HT1080 (cell line): ENCODE data around the genes TOMM40 and APOC4.

RAMPAGE:
- cytosol, long total RNA = no peak
- long total RNA = no peak
- nucleus, long total RNA = no peak
Measured at GRCh38 chr19:44891041-44891896, at the start of gene TOMM40. TSS of gene TOMM40 (plus strand) at chr19:44891254.

DNA sequence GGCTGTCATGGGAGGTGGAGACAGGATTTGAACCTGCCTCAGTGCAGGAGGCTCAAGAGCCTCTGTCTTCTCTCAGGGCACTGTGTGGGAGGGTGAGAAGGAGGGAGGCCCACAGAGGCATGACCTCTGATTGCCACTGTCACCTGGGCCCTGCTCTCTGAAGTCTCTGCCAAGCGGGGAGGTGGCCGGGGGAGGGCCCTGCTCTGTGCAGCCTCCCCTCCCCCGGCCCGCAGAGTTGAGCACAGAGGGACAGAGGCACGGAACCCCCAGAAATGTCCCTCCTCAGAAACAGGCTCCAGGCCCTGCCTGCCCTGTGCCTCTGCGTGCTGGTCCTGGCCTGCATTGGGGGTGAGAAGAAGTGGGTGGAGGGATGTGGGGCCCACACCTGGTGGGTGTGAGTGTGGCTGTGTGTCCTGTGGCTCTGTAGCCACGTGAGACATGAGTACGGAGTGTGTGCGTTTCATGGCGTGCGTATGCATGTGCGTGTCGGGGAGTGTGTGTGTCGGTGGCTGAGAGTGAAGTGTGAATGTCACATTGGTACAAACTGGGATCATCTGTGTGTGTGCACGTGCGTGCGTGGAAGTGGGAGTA is at the start of gene APOC4:
APOC4 (plus strand) TSS at position 232 of the 591 bp plus-strand sequence.
RAMPAGE:
- cytosol, long total RNA = no peak
- long total RNA = no peak
- nucleus, long total RNA = no peak

DNA sequence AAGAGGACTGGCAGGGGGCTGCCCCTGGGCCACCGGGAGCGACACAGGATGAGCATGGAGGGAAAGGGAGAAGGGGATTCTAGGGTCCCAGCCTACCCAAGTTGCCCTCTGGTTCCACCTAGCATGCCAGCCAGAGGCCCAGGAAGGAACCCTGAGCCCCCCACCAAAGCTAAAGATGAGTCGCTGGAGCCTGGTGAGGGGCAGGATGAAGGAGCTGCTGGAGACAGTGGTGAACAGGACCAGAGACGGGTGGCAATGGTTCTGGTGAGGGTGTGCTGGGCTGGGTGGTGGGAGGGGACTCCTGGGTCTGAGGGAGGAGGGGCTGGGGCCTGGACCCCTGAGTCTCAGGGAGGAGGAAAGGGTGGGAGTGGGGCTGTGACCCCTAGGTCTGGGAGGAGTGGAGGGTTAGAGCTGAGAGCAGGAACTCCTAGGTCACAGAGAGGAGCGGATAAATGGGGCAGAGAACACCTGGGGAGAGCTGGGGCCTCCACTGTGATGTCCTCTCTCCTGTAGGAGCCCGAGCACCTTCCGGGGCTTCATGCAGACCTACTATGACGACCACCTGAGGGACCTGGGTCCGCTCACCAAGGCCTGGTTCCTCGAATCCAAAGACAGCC is 1.1 kb upstream of the APOC2 start:
RAMPAGE:
- cytosol, long total RNA = no peak
- long total RNA = no peak
- nucleus, long total RNA = no peak

DNA sequence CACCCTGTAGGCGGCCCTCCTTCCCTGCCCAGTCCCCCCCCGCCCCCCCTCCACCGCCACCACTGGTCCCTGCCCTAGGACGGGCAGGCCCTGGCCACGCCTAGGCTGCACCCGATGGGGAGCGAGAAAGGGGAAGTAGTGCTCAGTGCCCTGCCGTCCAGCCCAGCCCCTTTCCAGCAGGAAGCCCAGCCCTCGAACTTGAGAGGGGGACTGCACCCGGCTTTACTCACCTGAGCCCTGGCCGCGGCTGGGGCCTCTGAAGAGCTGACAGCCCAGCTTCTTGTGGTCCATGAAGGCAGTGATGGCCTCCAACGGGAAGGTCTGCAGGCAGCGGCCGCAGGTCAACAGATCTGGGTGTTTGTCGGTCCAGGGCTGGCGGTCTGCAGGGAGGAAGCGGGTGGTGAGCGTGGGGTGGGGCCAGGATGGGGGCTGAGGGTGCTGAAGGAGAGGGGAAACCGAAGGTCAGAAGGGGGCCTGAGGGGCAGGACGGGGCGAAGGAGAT is 744 bp downstream of the ZNF296 start:
RAMPAGE:
- cytosol, long total RNA = no peak
- long total RNA = no peak
- nucleus, long total RNA = no peak

GRCh38 chr19:45101657-45102376 is 8.8 kb downstream of the PPP1R37 start:
RAMPAGE:
- cytosol, long total RNA = no peak
- long total RNA = no peak
- nucleus, long total RNA = no peak

DNA sequence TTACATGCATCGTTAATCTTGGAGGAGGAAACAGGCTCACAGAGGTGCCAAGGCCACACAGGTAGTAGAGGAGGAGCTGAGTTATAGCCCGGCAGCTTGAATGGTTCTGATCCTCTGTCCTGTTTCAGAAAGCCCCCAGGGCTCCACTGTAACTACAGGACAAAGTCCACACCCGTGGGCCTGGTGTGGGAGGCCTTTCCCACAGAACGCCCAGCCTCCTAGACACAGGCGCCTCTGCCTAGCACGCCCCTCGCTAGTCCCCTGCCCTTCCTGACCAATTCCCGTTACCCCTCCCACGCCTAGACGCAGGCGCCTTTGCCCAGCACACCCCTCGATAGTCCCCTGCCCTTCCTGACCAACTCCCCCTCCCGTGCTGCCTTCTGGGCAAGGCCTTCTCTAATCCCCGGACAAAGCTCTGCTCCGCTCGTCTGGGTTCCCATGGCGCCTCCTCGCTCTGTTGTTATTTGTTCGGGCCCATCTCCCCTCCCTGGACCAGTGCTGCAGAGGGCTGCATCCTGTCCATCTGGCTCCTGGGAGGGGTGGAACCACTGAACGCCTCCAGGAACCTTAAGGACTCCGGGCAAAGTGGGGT is 10.9 kb downstream of the PPP1R37 start:
RAMPAGE:
- cytosol, long total RNA = no peak
- long total RNA = no peak
- nucleus, long total RNA = no peak

GRCh38 chr19:45264931-45265130 is 13.8 kb downstream of the MARK4 start:
RAMPAGE:
- cytosol, long total RNA = no peak
- long total RNA = no peak
- nucleus, long total RNA = no peak

DNA sequence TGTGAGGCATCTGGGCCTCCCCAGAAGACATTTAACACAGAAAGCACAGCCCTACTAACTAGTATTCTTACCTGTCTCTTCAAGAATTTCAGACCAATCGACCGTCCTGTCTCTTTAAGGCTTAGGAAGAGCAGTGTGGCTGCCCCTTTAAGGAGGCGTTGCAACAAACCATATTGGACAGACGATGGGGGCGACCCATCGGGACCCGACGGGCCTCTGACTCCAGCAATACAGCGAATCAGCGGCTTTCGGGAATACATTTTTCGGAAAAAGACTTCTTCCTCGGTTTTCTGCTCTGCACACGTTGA is 269 bp upstream of the POLR1G start:
RAMPAGE:
- cytosol, long total RNA = no peak
- long total RNA = no peak
- nucleus, long total RNA = no peak

DNA sequence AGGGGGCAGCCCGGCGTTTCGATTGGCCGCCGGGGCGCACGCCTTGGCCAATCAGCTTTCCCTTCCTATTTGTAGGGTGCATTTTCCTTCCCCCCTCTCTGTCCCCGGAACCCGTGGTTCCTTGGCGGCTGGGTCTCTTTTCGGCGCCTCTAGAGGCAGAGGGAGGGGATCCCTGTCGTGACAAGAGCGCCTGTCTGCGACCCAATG is 1.5 kb downstream of the FOSB start:
RAMPAGE:
- cytosol, long total RNA = no peak
- long total RNA = no peak
- nucleus, long total RNA = no peak

DNA sequence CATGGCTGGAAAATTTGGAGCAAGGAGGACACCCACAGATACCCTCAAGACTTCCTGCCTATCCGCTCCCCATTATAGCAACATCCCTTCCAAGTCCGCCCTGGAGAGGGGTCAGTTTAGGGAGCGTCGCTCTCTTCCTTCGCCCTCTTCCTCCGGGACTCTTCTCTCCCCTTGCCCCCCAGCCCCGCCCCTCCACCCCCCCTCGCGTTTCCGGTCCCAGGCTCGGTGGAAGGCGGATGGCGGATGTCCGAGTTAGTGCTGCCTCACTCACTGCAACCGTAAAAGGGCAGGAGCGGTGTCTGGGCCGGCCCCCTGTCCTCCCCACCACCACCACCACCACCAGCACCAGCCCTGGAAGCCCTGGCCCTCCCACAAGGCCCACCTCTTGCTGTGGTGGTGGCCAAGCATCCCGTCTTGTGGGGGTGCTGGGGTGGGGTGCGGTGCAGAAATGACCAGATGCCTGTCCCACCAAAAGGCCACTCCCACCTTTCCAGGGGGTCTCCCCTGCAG is 2.0 kb downstream of the VASP start:
RAMPAGE:
- cytosol, long total RNA = no peak
- long total RNA = no peak
- nucleus, long total RNA = no peak

RAMPAGE:
- cytosol, long total RNA = no peak
- long total RNA = no peak
- nucleus, long total RNA = no peak
Measured at GRCh38 chr19:45514433-45514930, 7.2 kb downstream of the VASP start.

DNA sequence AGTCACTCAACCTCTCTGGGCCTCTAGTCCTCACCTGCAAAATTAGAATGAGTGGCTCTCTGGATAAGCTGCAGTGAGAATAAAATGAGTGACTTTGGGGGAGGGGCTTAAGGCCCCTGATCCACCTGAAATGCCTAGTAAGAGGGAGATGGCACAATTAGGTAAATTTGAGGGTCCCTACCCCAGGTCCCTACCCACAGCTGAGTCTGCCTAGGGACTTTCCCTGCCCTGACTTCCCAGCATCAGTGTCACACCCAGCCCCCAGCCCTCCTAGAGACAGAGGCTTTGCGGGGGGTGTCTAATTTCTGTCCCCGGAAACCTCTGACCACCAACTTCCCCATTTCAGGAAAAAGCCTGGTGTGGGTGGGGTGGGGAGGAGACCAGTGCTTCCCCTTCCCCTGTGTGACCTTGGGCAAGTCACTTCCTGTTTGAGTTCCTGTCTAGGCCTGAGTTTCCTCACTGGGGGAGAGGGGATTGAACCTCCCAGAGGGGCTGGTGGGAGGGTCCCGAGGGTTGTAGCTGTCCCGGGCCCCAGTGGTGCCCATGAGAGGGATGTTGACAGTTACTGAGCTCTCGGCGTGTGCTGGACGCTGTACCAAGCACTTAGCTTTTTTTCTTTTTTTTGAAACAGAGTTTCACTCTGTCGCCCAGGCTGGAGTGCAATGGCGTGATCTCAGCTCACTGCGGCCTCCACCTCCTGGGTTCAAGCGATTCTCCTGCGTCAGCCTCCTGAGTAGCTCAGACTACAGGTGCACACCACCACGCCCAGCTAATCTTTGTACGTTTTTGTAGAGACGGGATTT is 7.9 kb downstream of the VASP start:
RAMPAGE:
- cytosol, long total RNA = no peak
- long total RNA = no peak
- nucleus, long total RNA = no peak

RAMPAGE:
- cytosol, long total RNA = no peak
- long total RNA = no peak
- nucleus, long total RNA = no peak
Measured at GRCh38 chr19:45615496-45616486, 13.8 kb upstream of the GPR4 start.

DNA sequence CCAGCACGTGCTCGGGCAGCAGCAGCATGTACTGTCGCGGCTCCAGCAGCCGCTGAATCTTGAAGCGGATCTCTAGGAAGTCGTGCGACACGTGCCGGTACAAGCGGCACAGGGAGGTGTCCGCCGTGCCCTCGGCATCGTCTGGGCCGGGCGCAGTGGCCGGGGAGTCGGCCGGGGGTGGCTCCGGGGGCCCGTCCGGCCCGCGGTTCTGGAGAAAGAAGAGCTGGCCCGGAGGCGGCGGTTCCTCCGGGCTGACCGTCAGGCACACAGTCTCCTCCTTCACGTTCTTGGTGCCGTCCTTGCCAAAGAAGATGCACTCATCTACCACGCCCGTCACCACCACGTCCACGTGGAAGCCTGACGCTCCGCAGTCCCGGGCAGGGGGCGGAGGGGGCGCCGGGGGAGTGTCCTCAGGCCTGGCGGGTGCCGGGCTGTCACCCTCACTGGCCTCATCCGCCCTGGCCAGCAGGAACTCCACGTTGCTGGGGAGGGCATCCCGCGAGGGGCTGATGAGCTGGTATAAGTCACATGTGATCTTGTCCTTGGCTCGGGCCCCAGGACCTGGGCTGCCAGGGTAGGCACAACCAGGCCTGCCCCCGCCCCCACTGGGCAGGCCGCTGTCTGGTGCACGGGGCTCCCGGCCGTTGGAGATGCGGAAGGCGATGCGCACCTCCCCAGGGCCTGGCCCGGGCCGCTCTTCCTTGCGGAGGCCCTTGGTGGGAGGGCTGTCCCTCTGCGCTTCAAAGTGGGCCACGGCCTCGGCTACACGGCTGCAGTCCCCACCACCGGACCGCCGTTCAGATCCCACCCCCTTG is 18.4 kb downstream of the FBXO46 start:
RAMPAGE:
- cytosol, long total RNA = no peak
- long total RNA = no peak
- nucleus, long total RNA = no peak

GRCh38 chr19:45763911-45764649 is 5.0 kb downstream of the SIX5 start:
RAMPAGE:
- cytosol, long total RNA = no peak
- long total RNA = no peak
- nucleus, long total RNA = no peak

DNA sequence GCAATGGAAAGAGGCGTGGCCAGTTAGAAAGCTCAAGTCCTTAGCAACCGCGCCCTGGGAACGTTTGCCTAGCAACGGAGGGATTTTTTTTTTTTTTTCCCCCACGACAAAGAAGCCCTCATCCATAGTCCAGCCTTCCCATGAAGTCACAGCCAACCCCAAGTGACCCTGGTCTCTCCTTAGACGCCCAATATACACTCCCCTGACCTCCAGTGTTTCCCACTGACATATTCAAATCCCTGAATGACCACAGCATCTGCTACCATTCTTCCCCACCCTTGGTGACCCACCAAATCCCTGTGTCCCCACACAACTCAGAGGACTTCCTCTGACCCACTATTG is 339 bp upstream of the DMWD start:
RAMPAGE:
- cytosol, long total RNA = no peak
- long total RNA = no peak
- nucleus, long total RNA = no peak

DNA sequence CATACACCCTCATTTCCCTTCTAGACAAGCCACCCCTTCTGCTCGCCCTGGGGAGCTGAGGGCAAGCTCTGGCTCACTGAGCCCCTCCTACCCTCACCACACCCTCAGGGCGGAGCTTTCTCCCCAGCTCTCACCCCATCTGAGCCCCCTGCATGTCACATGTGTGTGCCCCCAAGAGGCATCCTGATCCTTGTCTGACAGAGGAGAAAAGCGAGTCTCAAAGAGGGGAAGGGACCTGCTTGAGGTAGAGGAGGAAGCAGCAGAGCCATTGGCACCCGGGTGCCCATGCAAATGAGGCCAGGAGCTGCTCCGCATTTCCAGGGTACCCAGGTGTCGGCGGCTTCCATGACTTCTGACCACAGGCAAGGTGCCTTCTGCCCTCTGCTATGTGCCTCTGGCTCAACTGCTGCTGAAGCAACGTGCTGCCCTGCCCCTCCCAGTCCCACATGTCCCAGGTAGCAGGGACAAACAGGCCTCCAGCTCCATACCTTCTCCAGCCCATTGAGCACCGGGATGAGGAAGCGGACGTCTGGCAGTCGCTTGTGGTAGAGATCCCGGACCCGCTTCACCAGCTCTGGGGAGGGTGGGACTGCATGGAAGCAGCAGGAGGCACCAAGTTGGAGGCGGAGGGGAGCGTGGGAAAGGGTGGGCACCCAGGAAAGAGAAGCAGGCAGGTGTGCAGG is 7.9 kb upstream of the RSPH6A start:
RAMPAGE:
- cytosol, long total RNA = no peak
- long total RNA = no peak
- nucleus, long total RNA = no peak

RAMPAGE:
- cytosol, long total RNA = no peak
- long total RNA = no peak
- nucleus, long total RNA = no peak
Measured at GRCh38 chr19:45881332-45881742, 4.6 kb downstream of the IRF2BP1 start.

DNA sequence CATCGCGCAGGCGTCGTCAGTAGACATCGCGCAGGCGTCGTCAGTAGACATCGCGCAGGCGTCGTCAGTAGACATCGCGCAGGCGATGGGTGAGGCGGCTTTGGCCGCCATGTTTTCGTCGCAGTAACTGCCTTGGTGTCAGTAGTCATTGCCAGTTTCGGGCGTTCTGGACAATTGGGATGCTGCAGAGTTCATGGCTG is 38.2 kb upstream of the IGFL4 start:
RAMPAGE:
- cytosol, long total RNA = no peak
- long total RNA = no peak
- nucleus, long total RNA = no peak

GRCh38 chr19:46189857-46190410 is 39.6 kb upstream of the IGFL1 start:
RAMPAGE:
- cytosol, long total RNA = no peak
- long total RNA = no peak
- nucleus, long total RNA = no peak